NCI-H460 (cell line): ENCODE measurements around a stretch of chr19.

GRCh38 chr19:294449-294958 is 3.3 kb upstream of the PLPP2 start:
RAMPAGE:
- cytosol, long total RNA: no peak
- long total RNA: no peak
- nucleus, long total RNA: no peak

RAMPAGE:
- cytosol, long total RNA: no peak
- long total RNA: no peak
- nucleus, long total RNA: no peak
Measured at GRCh38 chr19:310566-311303, 19.5 kb upstream of the PLPP2 start.

GRCh38 chr19:342477-343074 is 2.0 kb downstream of the MIER2 start:
RAMPAGE:
- cytosol, long total RNA: no peak
- long total RNA: no peak
- nucleus, long total RNA: no peak

GRCh38 chr19:401848-402393 is 7.0 kb downstream of the C2CD4C start:
RAMPAGE:
- cytosol, long total RNA: no peak
- long total RNA: no peak
- nucleus, long total RNA: no peak

DNA sequence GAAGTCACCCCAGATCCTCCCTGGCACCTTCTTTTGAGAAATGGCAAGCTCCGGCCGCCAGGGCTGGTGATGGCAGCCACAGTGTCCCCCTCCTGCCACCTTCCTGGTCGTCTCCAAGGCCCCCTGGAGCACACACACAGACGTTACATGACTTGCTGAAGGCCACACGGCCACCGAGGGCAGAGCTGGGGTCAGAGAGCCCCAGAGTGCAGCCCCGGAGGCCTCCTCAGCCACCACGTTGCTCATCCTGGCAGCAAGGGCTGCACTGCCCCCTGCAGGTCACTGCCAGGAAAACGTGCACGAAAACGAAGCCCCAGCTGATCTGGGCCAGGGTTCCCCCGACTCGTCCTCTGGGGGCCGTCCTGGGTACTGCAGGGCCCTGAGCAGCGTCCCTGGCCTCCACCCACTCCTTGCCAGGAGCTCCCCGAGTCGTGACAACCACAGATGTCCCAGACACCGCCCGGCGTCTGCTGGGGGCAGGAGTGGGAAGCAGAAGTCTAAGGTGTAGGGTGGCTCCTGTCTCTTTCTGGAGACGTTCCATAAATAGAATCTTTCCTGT is 3.3 kb downstream of the TPGS1 start:
RAMPAGE:
- cytosol, long total RNA: no peak
- long total RNA: no peak
- nucleus, long total RNA: no peak

DNA sequence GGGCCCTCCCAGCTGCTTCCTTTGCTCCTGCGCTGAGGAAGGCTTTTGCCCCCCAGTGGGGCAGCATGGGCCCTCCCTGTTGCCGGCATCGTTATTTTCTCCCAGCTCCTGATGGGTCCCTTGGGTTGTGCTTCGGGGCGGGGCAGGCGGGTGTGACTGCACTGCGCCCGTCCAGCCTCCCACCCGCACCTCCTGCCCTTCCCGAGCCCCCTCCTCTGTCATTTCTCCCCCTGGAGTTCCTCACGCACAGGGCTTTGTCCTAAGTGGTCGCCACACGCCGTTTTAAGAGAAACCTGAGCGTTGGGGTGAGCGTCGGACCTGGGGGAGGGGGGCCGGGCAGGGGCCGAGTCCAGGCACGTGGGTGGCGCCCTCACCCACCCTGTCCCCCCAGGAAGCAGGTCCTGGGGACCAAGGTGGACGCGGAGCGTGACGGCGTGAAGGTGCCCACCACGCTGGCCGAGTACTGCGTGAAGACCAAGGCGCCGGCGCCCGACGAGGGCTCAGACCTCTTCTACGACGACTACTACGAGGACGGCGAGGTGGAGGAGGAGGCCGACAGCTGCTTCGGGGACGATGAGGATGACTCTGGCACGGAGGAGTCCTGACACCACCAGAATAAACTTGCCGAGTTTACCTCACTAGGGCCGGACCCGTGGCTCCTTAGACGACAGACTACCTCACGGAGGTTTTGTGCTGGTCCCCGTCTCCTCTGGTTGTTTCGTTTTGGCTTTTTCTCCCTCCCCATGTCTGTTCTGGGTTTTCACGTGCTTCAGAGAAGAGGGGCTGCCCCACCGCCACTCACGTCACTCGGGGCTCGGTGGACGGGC is 2.7 kb upstream of the GZMM start:
RAMPAGE:
- cytosol, long total RNA: no peak
- long total RNA: no peak
- nucleus, long total RNA: no peak

RAMPAGE:
- cytosol, long total RNA: no peak
- long total RNA: no peak
- nucleus, long total RNA: no peak
Measured at GRCh38 chr19:549337-549686, 5.5 kb downstream of the GZMM start.

GRCh38 chr19:571653-572051 is 744 bp upstream of the BSG start:
RAMPAGE:
- cytosol, long total RNA: start-site peak on the minus strand at chr19:571726-571774, 18 and 7 reads in 2 replicates
- long total RNA: no peak
- nucleus, long total RNA: start-site peak on the minus strand at chr19:571752-571774, 10 and 9 reads in 2 replicates

DNA sequence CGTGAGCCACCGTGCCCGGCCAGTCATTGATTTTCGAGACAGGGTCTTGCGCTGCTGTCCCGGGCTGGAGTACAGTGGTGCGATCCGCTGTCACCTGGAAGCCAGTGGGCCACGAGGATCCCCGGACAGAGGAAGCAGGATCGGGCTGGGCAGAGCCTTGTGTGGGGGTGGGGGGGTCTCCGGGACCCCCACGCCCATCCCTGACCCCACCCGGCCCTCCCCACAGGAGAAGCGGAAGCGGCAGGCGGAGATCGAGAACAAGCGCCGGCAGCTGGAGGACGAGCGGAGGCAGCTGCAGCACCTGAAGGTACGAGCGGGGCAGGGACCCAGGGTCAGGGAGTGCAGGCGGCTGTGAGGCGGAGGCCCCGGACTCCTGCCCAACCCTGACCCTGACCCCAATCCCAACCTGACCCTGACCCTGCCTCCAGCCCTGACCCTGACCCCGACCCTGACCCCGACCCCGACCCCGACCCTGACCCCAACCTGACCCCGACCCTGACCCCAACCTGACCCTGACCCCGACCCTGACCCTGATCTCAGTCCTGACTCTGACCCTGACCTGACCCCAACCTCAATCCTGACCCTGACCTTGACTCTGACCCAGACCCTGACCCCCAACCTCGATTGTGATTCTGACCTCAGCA is 18.2 kb downstream of the PALM start:
RAMPAGE:
- cytosol, long total RNA: no peak
- long total RNA: no peak
- nucleus, long total RNA: no peak

DNA sequence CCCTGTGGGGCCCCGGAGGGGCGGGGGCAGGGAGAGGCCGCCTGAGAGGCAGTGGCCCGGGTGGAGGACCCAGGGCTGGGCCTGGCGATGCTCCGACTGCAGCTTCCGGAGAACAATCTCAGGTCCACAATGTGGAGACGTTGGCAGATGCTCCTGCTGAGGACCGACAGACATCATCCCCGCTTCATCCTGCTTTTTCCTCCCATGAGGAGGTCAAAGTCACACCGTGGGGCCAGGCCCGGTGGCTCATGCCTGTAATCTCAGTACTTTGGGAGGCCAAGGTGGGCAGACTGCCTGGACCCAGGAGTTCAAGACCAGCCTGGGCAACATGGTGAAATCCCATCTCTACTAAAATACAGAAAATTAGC is 16.2 kb upstream of the PTBP1 start:
RAMPAGE:
- cytosol, long total RNA: no peak
- long total RNA: no peak
- nucleus, long total RNA: no peak

RAMPAGE:
- cytosol, long total RNA: no peak
- long total RNA: no peak
- nucleus, long total RNA: no peak
Measured at GRCh38 chr19:797633-798079, 404 bp downstream of the PTBP1 start.

DNA sequence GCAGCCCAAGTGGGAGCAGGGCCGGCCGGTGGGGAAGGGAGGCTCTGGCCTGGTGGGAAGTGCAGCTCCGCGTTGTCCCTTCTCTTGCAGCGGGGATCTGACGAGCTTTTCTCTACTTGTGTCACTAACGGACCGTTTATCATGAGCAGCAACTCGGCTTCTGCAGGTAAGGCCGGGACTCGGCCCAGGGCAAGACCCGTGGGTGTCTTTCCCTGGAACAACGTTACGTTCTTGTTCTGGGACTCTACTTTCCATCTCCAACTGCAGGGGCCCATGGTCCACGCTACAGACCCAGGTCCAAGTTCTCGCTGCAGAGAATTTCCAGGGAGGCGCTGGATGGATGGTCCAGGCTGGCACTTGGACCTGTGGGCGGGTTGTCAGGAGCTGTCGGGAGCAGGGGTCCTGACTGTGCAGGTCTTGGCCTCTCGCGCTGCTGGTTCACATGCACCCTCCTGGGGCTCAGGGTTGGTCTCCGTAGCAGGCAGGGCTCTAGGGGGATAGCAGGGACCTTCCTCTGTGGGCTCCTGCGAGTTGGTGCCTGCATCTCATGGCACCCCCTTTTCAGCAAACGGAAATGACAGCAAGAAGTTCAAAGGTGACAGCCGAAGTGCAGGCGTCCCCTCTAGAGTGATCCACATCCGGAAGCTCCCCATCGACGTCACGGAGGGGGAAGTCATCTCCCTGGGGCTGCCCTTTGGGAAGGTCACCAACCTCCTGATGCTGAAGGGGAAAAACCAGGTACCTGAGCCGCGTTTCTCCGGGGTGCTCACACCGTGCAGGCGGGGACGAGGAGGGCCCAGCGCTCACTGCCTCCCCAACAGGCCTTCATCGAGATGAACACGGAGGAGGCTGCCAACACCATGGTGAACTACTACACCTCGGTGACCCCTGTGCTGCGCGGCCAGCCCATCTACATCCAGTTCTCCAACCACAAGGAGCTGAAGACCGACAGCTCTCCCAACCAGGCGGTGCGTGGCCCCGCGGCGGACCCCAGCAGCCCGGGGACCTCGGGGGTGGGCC is 6.5 kb downstream of the PTBP1 start:
RAMPAGE:
- cytosol, long total RNA: no peak
- long total RNA: no peak
- nucleus, long total RNA: no peak

DNA sequence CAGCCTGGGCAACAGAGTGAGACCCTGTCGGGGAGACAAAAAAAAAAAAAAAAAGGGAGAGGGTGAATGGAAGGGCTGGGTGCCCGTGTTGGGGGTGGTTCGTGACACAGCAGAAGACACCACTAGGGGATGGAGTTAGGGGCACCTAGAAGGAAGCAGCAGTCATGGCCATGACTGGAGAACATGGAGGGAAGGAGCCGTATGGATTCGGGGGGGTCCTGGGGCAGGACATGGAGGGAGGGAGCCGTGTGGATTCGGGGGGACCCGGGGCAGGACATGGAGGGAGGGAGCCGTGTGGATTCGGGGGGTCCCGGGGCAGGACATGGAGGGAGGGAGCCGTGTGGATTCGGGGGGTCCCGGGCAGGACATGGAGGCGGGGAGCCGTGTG is 11.1 kb downstream of the CFD start:
RAMPAGE:
- cytosol, long total RNA: no peak
- long total RNA: no peak
- nucleus, long total RNA: no peak

RAMPAGE:
- cytosol, long total RNA: no peak
- long total RNA: no peak
- nucleus, long total RNA: no peak
Measured at GRCh38 chr19:924809-925244, 1.0 kb upstream of the ARID3A start.

GRCh38 chr19:960636-961502 is 23.3 kb upstream of the WDR18 start:
RAMPAGE:
- cytosol, long total RNA: no peak
- long total RNA: no peak
- nucleus, long total RNA: no peak

DNA sequence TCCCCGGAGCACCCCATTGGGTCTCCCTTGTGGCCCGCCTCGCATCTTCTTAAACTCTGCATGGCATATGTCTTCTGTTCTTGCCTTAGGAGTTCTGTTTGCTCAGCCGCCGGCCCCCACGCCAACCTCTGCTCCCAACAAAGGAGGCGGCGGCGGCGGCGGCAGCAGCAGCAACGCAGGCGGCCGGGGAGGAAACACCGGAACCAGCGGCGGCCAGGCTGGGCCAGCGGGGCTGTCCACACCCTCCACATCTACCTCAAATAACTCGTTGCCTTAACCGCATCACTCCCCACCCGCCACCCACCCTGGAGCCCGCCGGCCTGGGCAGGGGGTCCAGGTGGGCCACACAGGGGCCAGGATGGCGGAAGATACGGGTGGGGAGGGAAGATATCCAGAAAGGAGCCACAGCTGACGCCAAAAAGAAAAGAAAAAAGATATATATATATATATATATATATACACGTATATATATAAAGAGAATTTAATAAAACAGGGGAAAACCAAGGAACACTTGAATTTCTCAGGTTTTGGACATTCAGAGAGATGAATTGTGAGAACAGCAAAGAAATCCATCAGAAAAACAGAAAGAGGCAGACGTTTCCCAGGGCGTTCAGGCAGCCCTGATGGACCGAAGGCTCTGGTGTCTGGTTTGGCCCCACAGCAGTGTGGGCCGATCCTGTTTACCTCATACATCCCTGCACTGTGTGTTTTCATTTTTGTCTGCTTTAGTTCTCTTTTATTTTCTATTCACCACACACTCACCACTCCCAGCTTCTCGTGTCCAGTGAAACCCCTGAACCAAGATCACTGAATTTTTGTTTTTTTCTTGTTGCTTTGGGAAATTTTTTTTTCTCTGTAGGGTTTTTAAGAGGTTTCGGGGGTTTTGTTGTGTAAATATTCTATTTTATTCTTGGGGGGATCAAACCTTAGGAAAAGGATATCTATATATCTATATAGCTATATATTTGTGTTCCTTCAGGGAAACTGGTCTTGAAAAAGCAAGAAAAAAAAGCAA is 12.0 kb upstream of the WDR18 start:
RAMPAGE:
- cytosol, long total RNA: no peak
- long total RNA: no peak
- nucleus, long total RNA: no peak

DNA sequence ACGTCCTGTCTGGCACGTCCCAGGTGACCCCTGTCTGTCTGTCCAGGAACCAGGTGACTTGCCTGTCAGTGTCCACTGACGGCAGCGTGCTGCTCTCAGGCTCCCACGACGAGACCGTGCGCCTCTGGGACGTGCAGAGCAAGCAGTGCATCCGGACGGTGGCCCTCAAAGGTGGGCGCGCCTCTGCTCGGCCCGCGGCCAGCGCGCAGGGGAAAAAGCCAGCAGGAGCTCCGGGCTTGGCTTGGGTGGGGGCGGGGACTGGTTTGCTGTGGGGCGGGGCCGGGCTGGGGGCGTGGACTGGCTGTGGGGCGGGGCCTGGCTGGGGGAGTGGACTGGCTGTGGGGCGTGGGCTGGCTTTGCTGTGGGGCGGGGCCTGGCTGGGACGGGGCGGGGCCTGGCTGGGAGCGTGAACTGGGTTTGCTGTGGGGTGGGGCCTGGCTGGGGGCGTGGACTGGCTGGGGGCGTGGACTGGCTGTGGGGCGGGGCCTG is 7.1 kb downstream of the WDR18 start:
RAMPAGE:
- cytosol, long total RNA: no peak
- long total RNA: no peak
- nucleus, long total RNA: no peak

DNA sequence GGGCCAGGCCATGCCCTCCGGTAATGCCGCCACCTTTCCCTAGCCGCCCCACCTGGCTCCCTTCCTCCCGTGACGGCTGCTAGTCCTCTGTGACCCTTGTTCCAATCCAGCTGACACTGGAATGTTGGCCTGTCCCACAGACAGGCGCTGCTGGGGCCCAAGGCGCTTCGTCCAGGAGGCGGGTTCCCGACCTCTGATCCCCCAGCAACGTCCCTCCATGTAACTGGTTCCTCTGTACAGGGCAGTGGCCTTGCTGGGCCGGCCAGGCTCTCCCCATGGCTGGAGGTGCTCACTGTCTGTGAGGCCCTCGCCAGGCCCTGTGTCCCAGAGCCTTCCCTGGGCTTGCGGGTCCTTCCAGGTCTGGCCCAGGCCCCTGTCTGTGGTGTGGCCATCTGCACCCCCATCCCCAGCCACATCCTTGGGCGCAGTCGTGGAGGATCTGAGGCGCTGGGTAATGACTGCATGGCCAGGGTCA is 6.8 kb upstream of the GRIN3B start:
RAMPAGE:
- cytosol, long total RNA: no peak
- long total RNA: no peak
- nucleus, long total RNA: no peak

RAMPAGE:
- cytosol, long total RNA: no peak
- long total RNA: no peak
- nucleus, long total RNA: no peak
Measured at GRCh38 chr19:995916-996997, 4.0 kb upstream of the GRIN3B start.

RAMPAGE:
- cytosol, long total RNA: no peak
- long total RNA: no peak
- nucleus, long total RNA: no peak
Measured at GRCh38 chr19:1040737-1041586, 1.1 kb downstream of the ABCA7 start.